ENCODE results near the genes JUN and CYP2J2.

GRCh38 chr1:57325324-57325772 lies 98.5 kb downstream of the DAB1 start:
- RRBS = no CpG with 5 or more reads among the region's 2 CpGs

DNA sequence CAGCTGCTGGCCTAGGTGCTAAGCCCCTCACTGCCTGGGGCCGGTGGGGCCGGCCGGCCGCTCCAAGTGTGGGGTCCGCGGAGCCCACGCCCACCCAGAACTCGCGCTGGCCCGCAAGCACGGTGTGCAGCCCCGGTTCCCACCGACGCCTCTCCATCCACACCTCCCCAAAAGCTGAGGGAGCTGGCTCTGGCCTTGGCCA lies 80.3 kb downstream of the DAB1 start:
- RRBS = no CpG with 5 or more reads among the region's 14 CpGs

- RRBS = 2% methylated on average over 8 of the region's 66 CpGs
Measured at GRCh38 chr1:58576285-58576842, 688 bp downstream of the TACSTD2 start.

- RRBS = no CpG with 5 or more reads among the region's 6 CpGs
Measured at GRCh38 chr1:58577726-58578329, 776 bp upstream of the TACSTD2 start.

DNA sequence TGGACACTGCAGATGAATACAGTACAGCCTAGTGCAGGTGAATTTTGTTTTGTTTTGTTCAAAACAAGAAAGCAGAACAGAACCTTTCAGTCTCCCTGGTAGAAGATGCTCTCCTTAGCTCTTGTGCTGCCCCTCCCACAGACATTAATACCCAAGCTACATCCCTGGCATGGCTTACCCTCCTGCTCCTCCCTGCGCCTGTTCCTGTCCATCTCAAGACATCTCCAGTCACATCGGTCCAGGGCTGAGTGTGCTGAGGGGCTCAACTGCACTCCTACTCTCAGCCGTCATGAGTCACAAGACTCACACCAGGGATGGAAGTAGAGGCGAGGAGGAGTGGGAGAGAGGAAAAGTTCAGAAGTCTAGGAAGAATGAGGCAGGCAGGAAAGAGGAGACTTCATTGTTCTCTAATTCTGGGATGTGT lies 9.2 kb upstream of the TACSTD2 start:
- RRBS = no CpG with 5 or more reads among the region's 4 CpGs

DNA sequence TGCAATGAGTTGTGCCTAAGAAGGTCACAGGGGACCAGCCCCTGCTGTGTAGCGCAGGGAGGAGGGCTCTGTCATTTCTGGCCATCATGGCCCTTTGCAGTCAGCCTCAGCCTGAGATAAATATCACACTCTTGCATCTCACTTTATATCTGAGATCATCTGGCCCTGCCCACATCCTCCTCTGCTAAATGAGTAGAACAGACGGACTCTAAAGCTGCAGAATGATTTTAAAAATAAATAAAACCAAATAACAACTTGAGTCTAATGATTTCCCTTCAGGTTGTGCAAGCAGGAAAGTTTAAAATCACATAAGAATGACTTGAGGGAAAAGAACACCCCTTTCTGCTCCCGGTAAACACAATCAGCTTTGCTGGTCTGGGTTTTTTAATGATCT lies 18.3 kb upstream of the MYSM1 start:
- RRBS = no CpG with 5 or more reads among the region's 3 CpGs

- RRBS = no CpG with 5 or more reads among the region's 2 CpGs
Measured at GRCh38 chr1:58780895-58781426, 2.9 kb downstream of the JUN start.

DNA sequence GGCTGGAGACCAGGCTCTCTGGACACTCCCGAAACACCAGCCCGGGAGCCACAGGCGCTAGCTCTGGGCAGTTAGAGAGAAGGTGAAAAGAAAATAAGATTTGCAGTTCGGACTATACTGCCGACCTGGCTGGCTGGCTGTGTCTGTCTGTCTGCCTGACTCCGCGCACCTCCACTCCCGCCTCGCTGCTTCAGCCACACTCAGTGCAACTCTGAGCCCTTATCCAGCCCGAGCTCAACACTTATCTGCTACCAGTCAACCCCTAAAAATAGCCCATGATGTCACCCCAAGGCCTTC lies at the start of gene JUN:
Gene JUN (minus strand): TSS at position 217 of the 297 bp plus-strand sequence.
- RRBS = 2% methylated on average over 2 of the region's 10 CpGs

GRCh38 chr1:58814144-58815002 lies 30.5 kb upstream of the JUN start:
- RRBS = 2% methylated on average over 24 of the region's 46 CpGs

DNA sequence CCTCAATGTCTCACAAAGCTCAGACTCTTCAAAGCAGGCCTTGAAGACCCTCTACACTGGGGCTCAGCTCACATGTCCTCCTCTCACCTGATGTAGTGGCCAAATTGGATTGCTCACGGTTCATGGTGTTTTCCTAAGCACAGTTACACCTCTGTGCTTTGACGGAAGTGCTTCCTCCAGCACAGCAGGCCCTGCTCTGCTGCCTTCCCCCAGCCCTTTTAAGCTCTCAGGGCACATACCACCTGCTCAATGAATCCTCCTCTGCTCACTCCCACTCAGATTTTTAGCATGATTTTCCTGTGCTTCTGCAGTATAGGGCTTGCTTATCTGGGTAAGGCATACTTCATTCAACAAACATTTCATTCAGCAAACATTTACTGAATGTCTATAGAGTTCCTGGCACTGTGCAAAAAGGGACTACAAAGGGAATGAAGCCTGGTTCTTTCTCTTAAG lies 74.4 kb upstream of the JUN start:
- RRBS = no CpG with 5 or more reads among the region's 2 CpGs

GRCh38 chr1:58942080-58942427 lies 158.2 kb upstream of the JUN start:
- RRBS = no CpG with 5 or more reads among the region's 2 CpGs

DNA sequence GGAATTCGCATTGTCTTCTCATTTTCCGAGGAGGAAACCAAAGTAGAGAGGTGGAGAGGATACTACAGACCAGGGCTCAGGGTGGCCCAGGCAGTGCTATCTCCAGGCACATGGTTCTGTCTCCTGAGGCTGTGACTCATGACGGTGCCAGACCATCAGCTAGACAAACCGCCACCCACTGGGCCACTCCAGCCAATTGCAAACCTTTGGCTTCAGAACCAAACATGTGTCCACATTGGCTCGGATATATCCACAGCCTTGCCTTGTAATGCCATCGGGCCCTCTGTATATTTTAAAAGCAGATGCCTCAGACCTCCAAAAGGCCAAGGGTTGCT lies 224.8 kb upstream of the JUN start:
- RRBS = no CpG with 5 or more reads among the region's 6 CpGs

GRCh38 chr1:59078049-59078493 lies 218.8 kb upstream of the FGGY start:
- RRBS = no CpG with 5 or more reads among the region's 2 CpGs

- RRBS = no CpG with 5 or more reads among the region's 2 CpGs
Measured at GRCh38 chr1:59124108-59124548, 172.8 kb upstream of the FGGY start.

- RRBS = no CpG with 5 or more reads among the region's 6 CpGs
Measured at GRCh38 chr1:59367527-59368255, 70.8 kb downstream of the FGGY start.

DNA sequence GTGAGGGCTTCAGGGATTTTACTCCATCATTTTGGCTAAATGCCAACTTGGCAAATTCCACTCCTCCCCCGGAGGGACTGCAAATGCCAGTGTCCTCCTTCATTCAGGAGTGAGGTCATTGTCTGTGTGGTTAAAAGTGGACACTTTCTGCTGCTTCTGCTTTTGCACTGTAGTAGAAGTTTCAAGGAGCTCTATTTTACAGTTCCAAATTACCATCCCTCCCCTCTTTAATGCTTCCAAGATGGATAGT lies 201.8 kb downstream of the FGGY start:
- RRBS = no CpG with 5 or more reads among the region's 1 CpG

GRCh38 chr1:59703550-59703927 lies 111.2 kb upstream of the HOOK1 start:
- RRBS = no CpG with 5 or more reads among the region's 1 CpG

- RRBS = no CpG with 5 or more reads among the region's 3 CpGs
Measured at GRCh38 chr1:59845139-59845536, 30.4 kb downstream of the HOOK1 start.

- RRBS = no CpG with 5 or more reads among the region's 43 CpGs
Measured at GRCh38 chr1:59926124-59927261, at the start of gene CYP2J2. CYP2J2 (minus strand) TSS chr1:59926773.

GRCh38 chr1:60147865-60148259 lies 74.3 kb upstream of the C1orf87 start:
- RRBS = no CpG with 5 or more reads among the region's 3 CpGs

All from epithelial cell of esophagus (primary cell).